Spinal cord (tissue), 3 donors: ENCODE data around the gene PPM1D.

DNA sequence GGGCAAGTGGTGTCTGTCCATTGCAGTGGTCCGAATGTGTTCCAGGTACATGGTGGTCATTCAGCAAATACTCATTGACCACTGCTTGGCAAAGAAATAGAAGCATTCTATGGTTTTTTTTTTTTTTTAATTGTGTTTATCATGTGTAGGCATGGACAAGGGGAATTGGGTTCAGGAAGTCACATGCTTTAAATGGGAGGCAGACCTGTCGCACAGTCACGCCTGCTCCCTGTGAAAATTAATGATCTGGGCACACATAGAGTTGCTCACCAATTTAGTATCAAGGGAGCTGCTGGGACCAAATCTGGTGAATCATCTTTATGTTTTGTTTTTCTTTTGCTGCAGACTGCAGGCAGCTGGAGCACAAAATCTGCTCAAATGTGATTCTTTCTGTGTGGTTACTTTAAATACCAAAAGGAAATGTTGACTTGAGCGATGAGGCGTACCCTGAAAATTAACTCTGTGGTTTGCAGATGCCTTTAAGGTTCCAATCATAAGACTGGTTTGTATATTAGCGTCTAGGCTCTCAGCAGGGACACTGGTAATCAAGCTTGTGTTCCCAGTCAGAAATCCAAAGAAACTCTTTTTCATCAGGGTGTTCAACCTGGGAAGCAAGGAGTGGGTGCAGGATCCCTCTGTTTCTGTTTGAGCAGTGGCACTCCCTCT is 30.8 kb downstream of the YPEL2 start:
- PRO-cap = no peak
- RAMPAGE, long total RNA = no peak

GRCh38 chr17:59369311-59369822 is 37.9 kb downstream of the YPEL2 start:
- PRO-cap = no peak
- RAMPAGE, long total RNA = no peak

DNA sequence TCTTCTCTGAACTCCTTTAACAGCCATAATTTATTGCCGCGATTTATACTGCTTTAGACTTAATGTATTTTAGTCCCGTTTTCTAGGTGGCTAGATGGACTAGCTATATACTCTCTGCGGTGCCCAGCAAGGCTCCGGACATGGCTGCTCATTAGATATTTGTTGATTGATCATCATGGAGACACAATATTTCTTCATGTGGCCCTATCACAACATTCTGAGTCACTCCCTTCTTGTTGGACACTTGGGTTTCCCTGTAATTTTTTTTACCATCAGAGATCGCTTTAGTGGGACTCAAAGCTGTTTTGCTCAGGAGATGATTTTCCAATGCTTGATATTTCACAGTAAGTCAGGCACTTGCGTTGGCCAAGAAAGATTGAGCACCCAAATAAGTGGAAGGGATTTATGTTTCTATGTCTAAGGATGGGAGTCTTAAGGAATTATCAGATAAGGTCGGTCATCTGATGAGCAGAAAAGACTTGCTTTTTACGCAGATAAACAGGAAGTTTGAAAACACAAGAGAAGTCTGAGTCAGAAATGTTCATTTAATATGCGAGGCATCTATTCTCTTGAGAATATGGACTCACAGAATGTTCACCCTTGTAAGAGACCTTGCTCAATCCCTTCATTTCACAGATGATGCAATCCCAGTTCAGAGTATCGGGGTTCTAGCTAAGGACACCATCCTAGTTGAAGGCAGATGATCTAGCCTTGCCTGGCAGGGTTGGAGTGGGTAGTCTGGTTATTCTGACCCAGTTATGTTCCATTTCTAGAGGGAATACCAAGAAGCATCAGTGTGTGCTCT is 42.2 kb downstream of the YPEL2 start:
- PRO-cap = no peak
- RAMPAGE, long total RNA = no peak

GRCh38 chr17:59427887-59428469 is 96.5 kb downstream of the YPEL2 start:
- PRO-cap = no peak
- RAMPAGE, long total RNA = no peak

DNA sequence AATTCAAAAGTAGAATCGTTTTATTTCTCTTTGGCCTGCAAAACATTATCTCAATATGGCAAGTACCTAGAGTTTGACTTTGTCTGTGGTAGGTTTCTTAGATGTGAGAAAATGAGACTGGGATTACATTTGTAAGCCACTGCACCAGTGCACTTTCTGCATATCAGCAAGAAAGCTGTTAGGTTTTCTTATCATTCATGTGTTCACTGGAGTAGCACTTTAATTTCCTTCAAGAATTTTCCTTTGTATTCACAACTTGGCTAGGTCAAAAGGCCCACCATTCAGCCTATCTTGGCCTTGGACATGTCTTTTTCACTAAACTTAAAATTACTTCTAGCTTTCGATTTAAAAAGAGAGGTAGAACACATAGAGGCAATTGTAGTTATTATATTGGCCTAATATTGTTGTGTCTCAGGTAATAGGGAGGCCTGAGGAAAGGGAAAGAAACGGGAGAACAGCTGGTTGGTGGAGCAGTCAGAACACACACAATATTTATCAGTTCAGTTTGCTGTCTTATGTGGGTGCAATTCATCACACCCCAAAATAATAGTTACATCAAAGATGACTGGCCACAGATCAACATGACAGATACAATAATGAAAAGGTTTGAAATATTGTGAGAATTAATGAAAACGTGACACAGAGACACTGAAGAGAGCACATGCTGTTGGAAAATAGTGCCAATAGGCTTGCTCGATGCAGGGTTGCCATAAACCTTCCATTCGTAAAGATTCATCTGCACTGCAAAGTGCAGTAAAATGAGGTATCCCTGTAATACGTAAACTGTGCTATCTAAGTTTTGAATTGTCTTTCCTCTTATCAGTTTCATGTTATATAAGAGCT is 35.4 kb downstream of the CLTC start:
- PRO-cap = no peak
- RAMPAGE, long total RNA = no peak

DNA sequence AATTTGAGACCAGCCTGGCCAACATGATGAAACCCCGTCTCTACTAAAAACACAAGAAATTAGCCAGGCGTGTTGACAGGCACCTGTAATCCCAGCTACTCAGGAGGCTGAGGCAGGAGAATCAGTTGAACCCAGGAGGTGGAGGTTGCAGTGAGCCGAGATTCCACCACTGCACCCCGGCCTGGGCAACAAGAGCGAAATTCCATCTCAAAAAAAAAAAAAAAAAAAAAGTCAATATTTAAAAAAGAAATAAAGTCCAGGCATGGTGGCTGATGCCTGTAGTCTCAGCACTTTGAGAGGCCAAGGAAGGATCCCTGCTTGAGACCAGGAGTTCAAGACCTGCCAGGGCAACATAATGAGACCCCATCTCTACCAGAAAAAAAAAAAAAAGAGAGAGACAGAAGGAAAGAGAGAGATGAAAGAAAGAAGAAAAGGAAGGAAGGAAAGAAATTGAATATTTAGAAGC is 36.8 kb downstream of the VMP1 start:
- PRO-cap = no peak
- RAMPAGE, long total RNA = no peak

- PRO-cap = no peak
- RAMPAGE, long total RNA = no peak
These were observed 48.6 kb downstream of the VMP1 start for GRCh38 chr17:59755925-59756672.

DNA sequence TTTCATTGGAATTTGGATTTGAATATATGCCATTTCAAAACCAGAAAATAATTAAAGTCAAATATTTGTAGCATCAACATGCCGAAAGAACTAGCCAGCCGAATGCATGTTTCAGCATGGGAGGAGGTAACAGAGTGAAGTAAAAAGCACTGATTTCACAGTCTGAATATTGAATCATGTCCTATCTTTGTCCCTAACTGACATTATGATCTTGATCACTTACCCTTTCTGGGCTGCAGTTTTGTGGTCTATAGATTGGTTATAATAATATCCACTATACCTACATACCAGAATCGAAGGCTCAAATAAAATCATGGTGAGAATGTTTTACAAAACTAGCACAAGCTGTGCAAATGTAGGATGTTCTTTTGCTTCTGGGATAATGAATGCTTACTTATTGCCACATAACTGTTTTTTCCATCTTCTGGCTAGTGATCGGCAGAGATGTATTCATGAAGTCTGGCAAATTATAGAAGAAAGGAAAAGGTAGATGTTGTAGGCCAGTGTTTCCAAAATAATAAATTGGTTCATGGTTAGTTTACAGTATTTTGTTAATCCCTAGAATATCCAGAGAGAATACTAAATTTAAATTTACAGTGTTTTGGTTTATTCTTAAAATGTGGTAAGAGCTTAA is 84.7 kb downstream of the TUBD1 start:
- PRO-cap = no peak
- RAMPAGE, long total RNA = no peak

GRCh38 chr17:59826357-59827144 is 66.2 kb downstream of the TUBD1 start:
- PRO-cap = no peak
- RAMPAGE, long total RNA = no peak

GRCh38 chr17:59910287-59910657 is 17.4 kb downstream of the RPS6KB1 start:
- PRO-cap = no peak
- RAMPAGE, long total RNA = no peak

- PRO-cap = no peak
- RAMPAGE, long total RNA = no peak
These were observed 721 bp downstream of the RNFT1 start for GRCh38 chr17:59963640-59964397.

- PRO-cap = no peak
- RAMPAGE, long total RNA = no peak
These were observed 41.6 kb downstream of the HEATR6 start for GRCh38 chr17:60037024-60037598.

DNA sequence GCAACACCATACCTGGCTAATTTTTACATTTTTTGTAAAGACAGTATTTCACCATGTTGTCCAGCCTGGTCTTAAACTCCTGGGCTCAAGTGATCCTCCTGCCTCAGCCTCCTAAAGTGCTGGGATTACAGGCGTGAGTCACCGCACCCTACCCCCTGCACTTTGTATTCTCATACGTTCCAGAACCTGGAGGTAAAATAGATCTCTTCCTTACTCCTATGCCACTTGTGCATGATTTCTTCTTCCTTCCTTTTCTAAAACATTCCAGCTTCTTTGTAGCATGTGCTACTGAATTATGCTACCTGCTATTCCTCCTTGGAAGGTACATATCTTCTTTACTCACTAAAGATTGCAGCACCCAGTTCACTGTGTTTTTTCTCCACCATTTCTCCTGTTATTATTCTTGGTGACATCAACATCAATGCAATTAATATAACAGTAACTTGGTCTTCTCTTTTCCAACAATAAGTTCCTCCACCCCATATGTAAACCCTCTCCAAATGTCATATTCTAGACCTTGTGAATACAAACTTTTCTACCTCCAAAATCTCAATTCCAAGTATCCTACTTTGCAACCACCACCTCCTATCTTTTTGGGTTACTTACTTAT is 44.5 kb downstream of the CA4 start:
- PRO-cap = no peak
- RAMPAGE, long total RNA = no peak

DNA sequence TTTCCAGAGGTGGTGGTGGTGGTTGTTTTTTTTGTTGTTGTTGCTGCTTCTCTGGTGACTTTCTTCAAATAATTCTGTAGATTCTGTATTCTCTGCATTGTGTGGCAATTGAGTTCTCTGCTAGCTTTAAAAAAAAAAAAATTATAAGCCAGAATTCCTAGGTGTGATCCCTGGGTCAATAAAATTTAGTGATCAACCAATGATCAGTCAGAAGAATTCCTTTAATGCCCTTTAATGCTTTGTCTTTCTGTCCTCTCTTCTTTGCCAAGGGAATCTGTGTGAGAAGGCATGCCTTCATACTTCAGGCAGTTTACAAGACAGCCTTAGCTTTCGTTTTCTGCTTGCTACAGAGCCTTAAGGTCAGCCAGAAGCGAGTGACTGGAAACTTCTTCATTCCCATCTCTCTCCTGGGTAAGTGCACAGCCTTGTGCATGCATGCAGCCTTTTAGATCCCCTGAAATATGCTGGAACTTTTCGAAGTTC is 23.0 kb upstream of the PPM1D start:
- PRO-cap = no peak
- RAMPAGE, long total RNA = no peak

DNA sequence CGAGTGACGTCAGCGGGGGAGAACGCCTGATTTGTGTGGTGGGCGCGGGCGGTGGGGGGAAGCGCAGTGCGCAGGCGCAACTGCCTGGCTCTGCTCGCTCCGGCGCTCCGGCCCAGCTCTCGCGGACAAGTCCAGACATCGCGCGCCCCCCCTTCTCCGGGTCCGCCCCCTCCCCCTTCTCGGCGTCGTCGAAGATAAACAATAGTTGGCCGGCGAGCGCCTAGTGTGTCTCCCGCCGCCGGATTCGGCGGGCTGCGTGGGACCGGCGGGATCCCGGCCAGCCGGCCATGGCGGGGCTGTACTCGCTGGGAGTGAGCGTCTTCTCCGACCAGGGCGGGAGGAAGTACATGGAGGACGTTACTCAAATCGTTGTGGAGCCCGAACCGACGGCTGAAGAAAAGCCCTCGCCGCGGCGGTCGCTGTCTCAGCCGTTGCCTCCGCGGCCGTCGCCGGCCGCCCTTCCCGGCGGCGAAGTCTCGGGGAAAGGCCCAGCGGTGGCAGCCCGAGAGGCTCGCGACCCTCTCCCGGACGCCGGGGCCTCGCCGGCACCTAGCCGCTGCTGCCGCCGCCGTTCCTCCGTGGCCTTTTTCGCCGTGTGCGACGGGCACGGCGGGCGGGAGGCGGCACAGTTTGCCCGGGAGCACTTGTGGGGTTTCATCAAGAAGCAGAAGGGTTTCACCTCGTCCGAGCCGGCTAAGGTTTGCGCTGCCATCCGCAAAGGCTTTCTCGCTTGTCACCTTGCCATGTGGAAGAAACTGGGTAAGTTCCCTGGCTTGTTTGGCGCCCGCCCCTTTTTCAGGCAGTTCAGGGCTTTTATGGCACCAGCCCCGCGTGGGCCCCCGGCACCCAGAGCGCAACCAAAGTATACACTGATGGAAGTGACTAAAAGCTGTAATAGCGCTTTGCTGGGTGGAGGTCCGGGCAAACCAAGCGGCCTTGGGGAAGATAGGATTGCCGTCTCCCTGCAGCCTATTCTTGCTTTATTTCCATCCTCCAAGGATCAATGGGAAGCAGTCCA is at the start of gene PPM1D:
TSS of gene PPM1D (plus strand) at position 66 of the 1,018 bp plus-strand sequence.
- PRO-cap = no peak
- RAMPAGE, long total RNA = no peak

GRCh38 chr17:60601146-60601626 is 1.2 kb downstream of the PPM1D start:
- PRO-cap = no peak
- RAMPAGE, long total RNA = no peak

DNA sequence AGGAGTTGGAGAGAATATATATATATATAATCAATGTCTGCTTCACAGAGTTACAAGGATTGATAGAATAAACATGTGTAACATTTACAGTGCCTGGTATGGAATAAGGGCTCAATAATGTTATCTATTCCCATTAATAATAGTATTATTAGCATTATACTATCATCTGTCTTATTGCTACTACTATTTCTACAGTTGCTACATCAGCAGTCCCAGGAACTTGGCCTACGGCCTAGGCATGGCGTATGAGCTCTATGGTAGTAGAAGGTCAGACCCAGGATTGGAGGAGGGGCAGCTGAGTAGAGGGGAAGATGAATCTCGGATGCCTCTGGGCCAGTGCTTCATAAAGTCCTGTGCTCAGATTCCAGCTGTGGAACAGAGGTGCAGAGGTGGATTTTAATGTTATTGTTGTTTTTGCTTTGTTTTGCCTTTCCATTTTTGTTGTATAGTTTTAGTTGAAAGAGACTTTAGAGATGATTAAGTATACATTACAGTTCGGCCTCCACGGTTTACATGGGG is 146.2 kb upstream of the TBX2 start:
- PRO-cap = no peak
- RAMPAGE, long total RNA = no peak

DNA sequence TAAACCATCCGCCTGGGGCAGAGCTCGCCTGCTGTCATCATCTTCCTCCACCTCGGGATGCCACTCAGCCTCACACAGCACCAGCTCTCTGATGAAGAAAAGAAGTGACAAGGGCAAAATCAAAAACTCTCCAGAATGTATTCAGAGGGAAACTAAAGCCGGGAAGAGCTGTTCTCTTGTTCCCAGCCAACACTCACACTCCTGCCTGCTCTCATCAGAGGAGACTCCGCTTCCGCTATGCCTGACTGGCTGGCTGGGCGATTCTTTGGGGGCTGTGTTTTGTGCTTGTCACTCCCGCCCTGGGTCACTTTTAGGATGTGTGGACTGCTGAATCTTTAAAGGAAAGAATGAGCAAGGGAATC is 54.6 kb upstream of the TBX2 start:
- PRO-cap = no peak
- RAMPAGE, long total RNA = no peak

DNA sequence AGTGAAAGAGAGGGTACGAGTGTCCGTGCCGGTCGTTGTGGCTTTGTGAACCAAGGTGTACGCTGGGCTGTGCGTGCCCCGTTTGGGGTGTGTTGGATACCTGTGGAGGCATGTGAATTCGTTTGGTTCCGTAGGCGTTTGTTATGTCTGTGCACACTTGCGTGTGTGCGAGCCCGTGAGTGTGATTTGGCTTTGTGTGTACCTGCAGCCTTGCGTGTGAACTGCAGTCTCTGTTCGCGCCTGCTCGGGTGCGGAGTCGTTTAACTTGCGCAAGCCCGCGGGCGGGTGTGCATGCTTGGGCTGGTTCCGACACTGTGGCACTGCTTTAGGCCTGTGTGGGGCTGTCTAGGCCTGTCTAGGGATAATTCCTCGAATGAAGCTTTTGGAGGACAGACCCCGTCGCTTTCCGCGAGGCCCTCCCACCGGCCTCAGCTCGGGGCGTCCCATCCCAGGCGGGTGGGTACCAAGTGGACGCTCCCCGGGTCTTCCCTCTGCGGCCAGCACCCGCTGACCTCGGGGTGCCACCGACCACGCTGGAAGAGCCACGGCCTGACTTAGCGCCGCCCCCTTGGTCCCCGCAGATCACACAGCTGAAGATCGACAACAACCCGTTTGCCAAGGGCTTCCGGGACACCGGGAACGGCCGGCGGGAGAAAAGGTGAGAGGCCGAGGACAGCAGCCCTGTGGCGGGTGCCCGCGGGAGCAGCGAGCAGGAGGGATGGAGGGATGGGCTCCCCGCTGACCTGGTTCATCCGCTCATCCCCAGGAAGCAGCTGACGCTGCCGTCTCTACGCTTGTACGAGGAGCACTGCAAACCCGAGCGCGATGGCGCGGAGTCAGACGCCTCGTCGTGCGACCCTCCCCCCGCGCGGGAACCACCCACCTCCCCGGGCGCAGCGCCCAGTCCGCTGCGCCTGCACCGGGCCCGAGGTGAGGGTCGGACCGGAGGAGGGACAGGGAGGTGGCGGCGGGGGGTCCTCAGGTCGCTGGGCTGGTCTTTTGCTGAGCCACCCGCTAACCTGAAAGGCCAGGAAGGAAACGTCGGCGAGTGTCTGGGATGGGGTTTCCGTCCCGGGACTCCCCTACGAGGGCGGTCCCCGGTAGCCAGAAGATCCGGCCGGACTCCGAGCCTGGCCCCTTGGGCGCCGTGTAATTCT is 4.6 kb downstream of the TBX2 start:
- PRO-cap = no peak
- RAMPAGE, long total RNA = no peak

- PRO-cap = no peak
- RAMPAGE, long total RNA = no peak
These were observed 37.1 kb downstream of the TBX4 start for GRCh38 chr17:61489368-61489722.